B cell (primary cell): ENCODE measurements around the genes PDCD10 and GOLIM4.

- PRO-cap = no peak
- CAGE, long polyA plus RNA = no peak
These were observed 103.6 kb downstream of the OTOL1 start for GRCh38 chr3:161600031-161600713.

DNA sequence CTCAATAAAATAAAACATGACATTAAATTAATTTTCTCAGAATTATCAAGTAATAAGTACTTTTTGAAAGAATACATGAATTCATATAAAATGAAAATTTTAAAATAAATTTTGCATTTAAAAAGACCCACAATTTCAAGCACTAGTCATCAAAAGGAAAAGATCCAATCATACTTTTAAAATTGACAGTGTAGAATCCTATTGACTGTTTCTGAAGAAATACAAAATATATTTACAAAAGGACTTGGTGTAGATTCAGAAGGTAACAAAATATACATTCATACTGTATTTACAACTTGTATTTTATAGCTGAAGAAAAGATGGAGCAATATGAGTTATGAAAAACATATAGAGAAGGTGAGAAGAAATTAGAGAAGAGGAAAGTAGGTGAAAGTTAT is 3.6 kb downstream of the SI start:
- PRO-cap = no peak
- CAGE, long polyA plus RNA = no peak

DNA sequence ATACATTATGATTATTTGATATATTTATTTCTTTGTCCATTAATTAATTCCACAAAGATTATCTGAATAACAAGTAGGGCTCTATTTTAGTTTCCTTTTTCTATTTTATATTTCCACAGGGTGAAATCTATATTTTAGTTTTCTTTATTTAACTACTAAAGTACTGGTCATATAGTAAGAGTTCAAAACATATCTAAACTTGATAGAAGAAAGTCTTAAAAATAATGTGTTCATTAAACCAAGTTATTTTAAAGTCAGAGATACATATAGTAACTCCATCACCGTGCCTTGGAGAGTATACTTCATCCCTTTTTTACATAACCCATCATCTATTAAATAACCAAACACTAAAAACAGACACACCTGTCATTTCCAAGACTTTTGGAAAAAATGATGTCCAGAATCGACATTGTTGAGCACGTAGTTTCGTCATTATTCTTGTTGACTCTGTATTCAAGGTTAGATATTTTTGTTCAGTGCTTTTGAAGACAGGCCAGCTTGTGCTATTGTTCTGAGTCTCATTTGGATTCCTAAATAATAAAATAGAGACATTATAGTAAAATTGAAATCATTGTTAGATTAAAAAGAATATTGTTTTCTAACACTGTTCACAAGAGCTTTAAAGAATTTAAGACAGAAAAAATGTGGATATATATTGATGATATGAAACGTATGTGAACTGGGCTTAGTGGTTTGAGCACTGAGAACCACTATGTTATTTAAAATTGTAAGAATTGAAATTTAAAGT is 51.3 kb downstream of the BCHE start:
- PRO-cap = no peak
- CAGE, long polyA plus RNA = no peak

GRCh38 chr3:165918562-165918914 is 81.3 kb upstream of the BCHE start:
- PRO-cap = no peak
- CAGE, long polyA plus RNA = no peak

GRCh38 chr3:167734146-167735010 is at the start of gene PDCD10:
PDCD10 (minus strand) TSS chr3:167734892.
- PRO-cap = bidirectional peak, plus-strand start at chr3:167734579, minus-strand start at chr3:167734569; bidirectional peak, plus-strand start at chr3:167734682, minus-strand start at chr3:167734719; bidirectional peak, plus-strand start at chr3:167735257, minus-strand start at chr3:167734921
- CAGE, long polyA plus RNA = no peak

DNA sequence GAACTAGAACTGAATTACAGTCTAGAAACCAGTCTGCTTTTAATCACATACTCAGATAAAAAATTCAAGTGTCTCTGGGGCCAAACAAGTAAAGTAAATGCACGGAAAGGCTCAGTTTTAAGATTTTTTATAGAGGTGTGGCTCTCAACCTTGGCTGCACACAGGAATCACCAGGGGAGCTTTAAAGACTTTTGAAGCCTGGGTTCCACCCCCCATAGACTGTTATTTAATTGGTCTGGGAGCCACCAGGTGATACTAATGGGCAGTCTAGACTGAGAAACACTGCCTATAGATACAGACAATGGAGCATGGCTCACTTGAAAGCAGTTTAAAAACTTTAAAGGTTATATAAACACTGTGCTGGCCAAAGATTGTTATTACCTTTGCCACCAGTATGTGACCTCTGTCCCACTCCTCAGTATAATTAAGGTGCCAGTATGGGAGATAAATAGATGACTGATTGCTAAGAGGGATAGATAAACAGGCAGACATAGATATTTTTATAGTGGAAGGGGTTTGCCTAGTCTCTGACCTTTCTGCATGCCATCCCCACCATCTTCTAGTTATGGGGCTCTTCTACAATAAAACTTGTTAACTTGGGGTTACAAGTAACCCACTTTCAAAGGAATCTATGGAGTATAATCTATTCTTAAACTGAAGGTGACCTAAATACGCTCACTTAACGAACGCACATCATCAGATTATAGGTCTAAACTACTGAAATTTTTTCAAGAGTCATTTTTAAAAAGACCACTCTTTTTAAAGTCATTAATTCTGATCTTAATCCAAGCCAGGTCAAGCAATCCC is 3.7 kb downstream of the GOLIM4 start:
- PRO-cap = no peak
- CAGE, long polyA plus RNA = no peak

DNA sequence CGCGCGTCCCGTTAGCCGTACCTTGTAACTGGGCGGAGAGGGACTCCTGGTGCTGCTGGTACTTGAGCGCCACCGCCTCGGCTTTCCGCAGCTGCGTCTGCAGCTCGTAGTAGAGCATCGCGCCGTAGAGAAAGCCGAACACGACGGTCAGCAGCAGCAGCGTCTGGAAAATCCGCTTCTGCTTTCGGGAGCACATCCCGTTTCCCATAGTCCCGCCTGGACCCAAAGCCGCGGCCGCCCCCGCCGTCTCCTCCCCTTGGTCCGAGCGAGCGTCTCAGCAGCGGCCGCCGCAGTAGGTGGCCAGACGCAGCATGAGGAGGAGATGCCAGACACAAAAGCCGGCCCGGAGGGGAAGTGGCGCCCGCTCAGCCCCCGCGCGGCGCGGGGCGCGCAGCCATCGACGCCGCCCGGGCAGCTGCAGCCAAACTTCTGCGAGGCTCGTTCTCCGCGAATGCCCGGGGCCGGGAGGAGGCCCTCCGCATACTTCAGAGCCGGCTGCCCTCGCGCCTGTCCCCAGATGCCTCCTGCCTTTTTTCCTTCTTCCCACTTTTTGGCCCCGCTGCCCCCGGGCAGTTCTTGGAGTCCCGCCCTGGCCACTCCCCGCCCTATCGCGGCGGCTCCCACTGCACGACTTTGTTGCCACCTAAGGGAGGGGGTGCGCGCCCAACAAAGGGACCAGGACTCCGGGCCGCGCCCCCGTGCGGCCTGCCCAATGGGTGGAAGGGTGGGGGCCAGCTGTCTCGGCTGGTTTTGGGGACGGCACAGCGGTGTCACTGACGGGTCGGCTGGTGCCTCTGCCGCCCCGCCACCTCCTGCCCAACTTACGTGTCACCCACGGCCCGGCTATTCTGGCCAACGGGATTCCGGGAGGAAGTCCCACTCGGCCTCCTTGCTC is at the start of gene GOLIM4:
GOLIM4 (minus strand) TSS at position 847 of the 895 bp plus-strand sequence.
- PRO-cap = bidirectional peak, plus-strand start at position 290 of the sequence, minus-strand start at position 313 of the sequence; bidirectional peak, plus-strand start at position 762 of the sequence, minus-strand start at position 814 of the sequence
- CAGE, long polyA plus RNA = no peak

DNA sequence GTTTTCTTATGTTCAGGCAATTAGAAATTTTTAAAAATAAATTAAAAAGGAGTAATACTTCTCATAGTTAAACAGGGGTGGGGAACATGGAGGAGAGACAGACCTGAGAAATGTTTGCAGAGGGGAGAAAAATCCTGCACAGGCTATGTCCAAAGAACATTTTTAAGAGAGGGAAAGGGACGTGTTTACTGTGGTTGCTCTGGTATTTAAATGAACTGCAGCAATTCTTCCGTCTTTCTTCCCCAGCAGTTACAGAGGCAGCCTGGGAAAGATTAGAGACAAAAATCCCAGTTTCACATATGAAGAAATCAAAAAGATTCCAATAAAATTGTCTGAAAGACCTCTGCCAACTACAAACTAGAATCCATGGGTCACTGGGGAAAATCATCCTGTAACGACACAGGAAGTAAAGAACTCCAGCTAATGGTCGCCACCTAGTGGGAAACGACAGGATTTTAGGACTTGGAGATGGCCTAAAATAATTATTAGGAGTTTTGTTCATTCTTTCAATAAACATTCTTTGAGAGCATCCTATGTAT is 69.8 kb upstream of the GOLIM4 start:
- PRO-cap = no peak
- CAGE, long polyA plus RNA = no peak

DNA sequence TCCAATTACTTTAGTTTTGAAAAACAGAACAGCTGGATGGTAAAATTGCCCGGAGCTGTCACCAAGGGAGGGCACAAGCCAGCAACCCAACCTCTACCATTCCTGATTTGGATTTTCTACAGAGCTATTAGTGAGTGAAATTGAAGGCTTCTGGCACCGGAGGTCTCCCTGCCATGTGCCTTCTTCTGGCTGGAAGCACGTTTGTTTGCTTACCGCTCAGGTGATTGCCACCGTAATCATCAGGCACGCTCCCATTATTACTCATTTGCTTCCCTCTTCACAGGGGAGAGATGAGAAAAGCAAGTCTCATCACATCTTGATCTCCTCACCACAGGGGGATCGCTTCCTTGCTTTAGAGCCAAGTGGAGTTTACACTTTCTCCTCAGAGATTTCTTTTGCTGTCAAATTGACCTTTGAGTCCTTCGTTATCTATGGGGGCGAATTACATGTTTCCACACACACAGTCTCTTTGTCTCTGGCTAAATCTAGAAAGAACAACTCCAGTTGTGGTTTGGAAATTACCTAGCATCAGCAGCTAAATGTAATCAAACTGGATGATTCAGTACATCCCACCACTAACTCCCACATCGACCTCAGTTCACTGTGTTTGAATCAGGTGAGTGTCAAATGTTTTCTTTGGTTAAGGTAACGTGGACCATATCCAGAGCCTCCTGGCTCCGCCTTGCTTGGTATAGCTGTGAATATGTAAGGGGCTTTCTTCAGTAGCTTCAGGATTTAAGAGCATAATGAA is 421.8 kb upstream of the GOLIM4 start:
- PRO-cap = no peak
- CAGE, long polyA plus RNA = no peak

DNA sequence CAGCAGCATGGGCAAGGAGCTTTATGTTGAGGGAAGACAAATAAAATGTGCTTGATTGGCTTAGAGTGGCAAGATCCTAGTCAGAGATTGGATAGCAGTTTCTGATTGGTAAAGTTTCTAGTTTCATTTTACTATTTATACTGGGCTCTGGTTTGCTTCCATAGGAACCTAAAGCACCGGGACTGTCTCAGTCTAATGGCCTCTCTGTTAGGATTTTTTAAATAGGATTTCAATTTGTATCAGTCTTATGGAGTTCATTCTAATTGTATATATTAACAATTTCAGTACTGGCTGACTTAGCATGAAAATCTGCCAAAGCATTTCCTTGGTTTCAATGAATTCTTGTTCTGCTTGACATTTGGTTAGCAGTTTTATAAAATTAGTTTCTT is 475.1 kb upstream of the GOLIM4 start:
- PRO-cap = no peak
- CAGE, long polyA plus RNA = no peak

DNA sequence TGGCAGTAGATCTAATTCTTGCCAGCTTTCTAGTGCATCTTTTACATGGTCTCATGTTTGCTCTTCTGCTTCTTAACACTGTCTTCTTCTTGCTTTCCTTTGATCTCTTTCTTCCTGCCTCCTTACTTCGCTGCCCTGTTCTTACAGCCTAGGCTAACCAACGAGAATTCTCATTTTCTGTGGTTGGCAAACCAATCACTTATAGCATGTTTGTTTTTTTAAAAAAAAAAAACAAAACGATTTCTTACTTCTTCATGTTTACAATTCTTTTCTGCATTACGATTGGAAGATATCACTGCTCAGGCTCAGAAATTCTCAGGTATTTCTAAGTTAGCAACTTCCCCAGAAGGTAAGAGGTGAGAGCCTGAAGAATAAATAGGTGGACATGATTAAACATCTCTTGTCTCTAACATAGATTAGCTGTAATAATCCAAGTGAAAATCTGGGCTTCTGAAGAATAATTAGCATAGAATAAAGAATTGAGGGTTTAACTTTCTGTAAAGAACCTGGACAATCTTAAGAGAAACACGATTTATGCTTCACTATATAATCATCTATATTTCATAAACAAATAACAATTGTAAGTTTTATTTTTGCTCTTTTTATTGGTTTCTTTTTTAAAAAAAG is 241.9 kb downstream of the MECOM start:
- PRO-cap = no peak
- CAGE, long polyA plus RNA = no peak

DNA sequence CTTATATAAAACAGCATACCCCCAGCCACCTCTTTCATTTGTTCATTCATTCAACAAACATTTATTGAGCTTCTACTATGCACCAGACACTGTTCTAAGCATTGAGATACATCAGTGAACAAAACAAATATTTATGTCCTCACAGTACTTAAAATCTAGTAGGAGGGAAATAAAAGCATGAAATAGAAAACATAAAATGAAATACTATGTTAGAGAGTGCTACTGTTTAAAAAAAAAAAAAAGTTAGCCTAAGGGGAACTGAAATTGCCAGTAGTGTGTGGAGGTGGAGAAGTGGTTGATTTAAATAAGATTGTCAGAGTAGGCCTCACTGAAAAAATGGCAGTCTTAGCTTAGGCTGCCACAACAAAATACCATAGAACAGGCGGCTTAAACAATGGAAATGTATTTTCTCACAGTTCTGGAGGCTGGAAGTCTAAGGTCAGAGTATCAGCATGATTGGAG is 23.3 kb upstream of the LRRC34 start:
- PRO-cap = unidirectional peak, plus-strand start at position 270 of the sequence
- CAGE, long polyA plus RNA = no peak

GRCh38 chr3:169886638-169886899 is 16.8 kb upstream of the LRRC31 start:
- PRO-cap = no peak
- CAGE, long polyA plus RNA = no peak

DNA sequence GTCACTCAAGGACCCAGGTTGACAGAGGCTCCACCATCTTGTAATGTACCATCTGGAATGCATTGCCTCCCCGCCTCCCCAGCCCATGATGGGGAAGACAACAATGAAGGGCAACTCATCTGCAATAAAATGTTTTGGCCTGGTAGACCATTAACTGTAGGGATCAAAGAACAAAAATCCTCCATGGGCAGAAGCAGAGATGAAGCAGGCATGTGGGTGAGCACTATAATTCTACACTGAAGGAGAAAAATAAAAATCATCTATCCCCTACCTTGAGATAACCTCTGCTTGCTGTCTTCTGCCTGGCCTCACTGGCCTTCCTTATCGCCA is 37.7 kb downstream of the GPR160 start:
- PRO-cap = no peak
- CAGE, long polyA plus RNA = no peak

DNA sequence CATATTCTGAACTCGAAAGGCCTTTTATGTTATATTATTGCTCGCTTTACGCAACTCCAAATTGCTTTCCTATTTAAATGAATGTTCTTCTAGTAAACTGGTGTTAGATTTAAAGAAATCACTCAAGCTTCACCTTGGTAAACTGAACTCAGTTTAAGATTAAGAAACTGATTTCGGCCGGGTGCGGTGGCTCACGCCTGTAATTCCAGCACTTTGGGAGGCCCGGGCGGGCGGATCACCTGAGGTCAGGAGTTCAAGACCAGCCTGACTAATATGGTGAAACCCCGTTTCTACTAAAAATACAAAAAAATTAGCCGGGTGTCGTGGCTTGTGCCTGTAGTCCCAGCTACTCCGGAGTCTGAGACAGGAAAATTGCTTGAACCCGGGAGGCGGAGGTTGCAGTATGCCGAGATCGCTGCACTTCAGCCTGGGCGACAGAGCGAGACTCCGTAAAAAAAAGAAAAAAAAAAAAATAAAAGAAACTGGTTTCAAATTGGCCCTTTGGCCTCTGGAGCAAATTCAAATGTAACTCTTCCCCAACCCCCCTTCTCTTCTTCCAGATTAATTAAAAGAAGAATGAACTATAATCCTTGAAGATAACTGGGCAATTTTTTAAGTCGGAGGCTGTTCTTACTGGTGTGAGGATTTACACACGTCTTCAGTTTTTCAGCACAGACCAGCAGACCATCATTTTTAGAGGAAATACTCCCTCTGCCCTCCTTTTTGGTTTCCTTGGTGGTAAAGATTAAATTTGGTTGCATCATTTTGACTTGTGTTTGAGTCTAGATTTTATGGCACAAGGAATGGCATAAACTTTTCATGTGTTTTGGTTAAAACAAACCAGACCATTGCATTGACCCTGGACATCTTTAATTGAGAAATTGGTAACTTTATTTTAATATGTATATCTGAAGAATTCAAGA is 1.9 kb downstream of the SKIL start:
- PRO-cap = unidirectional peak, plus-strand start at position 309 of the sequence
- CAGE, long polyA plus RNA = no peak

DNA sequence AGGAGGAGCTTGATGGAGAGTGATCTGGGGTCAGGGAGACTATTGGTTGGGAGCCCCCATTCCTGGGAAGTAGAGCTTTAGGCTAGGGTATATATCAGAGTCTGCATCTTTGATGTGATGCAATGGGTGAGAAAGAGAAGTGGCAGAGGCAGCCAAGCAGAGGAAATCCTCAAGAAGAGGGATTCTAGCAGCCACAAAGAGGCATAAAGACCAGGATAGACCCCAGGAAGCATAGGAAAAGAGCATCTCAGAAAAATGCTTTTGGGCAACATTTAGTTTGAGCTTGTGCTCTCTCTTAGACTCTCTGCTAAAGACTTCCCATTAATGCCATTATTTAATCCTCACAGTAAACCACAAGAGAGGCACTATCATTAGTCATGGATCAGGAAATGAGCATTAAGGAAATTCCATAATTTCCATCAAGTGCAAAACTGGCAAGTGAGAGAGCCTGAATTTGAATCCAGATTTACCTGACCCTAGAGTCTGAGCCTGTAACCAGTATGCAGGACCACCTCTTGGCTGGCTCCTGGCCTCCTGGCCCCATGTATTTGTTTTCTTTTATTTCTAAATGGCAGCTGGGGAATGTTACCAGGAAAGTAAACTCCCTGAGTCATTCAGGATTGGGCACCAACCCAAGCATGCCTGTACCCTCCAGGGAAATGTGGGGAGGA is 118.7 kb downstream of the RPL22L1 start:
- PRO-cap = no peak
- CAGE, long polyA plus RNA = no peak

GRCh38 chr3:171025365-171026061 is 1.0 kb downstream of the SLC2A2 start:
- PRO-cap = no peak
- CAGE, long polyA plus RNA = no peak

DNA sequence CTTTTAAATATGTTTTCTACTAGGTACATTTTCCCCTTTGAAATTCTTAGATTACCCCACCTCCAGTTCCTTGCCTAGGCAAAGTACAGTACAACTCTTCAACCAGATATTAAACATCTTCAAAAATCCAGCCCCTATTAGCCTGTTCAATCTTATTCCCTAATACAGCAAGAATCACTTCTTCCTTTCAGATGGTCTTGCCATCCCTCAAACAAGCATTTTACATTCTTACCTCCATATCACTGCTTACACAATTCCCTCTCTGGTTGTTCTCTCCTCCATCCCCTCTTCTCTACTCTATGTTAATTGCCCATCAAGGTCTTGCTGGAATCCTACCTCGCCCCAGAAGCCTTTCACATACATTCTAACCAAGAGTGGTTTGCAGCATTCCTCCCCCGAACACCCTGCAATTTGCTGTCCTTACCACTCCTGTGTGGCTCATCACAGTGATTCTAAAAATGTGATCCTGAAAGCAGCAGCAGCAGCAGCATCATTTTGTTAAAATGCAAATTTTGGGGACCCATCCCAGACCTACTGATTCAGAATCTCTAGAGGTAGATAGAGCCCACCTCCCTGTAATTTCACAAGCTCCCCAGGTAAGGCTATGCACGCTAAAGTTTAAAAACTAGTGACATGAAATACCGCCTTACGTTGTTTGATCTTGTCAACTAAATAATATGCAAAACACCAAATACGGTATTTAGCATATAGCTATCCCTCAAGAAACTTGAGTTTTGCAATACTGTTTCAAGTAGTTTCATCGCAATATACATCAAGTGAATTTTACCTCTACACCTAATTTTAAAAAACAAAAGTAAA is 30.5 kb downstream of the TNIK start:
- PRO-cap = no peak
- CAGE, long polyA plus RNA = no peak

GRCh38 chr3:171480509-171480918 is 20.3 kb upstream of the TNIK start:
- PRO-cap = no peak
- CAGE, long polyA plus RNA = no peak

DNA sequence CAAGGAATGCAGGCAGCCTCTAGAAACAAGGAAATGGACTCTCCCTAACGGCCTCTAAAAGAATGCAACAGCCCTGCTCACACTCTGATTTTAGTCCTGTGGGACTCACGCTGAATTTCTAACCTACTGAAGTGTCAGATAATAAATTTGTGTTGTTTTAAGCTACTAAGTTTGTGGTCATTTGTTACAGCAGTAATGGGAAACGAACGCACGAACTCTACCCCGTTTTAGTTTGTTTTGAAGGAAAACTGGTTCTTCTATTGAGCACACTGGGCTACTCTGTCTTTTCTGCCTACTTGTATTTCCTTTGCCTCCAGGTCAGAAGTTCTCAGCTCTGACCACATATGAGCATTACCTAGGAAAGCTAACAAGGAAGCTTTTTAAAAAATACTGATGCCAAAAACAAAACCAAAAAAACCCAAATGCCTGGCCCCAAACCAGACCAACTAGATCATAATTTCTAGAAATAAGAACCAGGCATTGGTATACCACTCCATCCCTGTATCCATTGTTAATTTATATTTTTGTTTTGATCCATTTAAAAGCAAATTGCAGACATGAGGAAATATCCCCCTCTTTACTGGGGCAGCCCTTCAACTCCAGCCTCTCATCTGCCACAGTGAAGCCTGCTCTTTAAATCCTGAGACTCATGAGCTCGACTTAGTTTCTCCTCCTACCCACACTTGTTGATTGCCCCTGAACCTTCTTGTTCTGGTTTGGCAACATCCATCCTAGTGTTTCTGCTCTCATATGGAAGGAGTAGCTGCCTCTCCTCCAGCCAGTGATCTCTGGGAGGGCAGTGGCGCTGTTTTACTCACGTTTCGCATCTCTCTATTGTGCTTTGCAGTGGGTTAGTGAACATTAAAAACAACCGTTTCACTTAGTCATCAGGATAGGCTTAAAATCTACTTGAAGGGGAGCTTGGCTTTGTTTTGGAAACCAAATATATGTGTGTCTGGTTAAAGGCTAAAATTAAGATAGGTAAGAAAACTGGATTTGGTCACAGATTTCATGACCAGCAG is 156.8 kb upstream of the TNIK start:
- PRO-cap = no peak
- CAGE, long polyA plus RNA = no peak